Right ventricle myocardium (tissue), 1 donor: Measurements from ENCODE around the genes DIP2C and LARP4B.

DNA sequence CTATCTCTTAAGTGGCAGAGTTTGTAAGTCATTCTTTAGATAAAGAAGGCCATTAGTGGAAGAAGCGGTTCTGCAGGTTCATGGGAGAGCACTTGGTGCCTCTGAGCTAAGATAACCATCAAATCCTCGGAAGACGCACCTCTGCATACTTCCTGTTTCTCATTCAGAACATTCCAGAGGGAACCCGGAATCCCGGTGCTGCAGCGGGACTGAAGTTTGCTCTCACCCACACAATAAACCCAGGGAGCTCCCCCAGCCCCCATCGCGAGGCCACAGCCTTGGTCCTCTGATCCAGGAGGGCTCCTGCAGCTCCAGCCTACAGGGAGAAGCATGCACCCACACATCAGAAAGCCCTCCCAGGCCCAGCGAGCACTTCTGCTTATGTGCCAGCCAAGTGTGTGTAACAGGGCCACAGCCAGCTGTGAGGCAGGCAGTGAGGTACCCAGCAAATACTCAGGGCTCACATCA is 142.5 kb downstream of the DIP2C start:
- PRO-cap, 2 experiments, result no peak in any of the 2 experiments

- PRO-cap, 2 experiments, result no peak in any of the 2 experiments
Measured at GRCh38 chr10:584878-585697, 104.4 kb downstream of the DIP2C start.

DNA sequence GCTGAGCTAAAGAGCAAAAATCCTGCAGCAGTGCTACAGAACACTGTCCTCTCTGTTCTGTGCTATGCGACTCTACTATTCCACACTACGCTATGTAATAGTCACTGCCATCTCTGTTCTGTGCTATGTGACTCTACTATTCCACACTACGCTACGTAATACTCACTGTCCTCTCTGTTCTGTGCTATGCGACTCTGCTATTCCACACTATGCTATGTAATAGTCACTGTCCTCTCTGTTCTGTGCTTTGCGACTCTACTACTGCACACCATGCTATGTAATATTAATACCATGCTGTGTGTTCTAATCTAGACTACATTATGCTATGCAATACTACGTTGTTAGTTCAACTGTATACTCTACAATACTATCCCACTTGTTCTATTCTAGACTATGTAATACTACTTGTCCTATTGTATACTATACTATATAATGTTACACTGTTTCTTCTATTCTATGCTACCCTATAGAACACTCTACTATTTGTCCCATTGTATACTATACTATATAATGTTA is 34.1 kb downstream of the DIP2C start:
- PRO-cap, 2 experiments, result no peak in any of the 2 experiments

- PRO-cap, 2 experiments, result no peak in any of the 2 experiments
Measured at GRCh38 chr10:660920-661701, 28.4 kb downstream of the DIP2C start.

GRCh38 chr10:662626-663274 is 26.7 kb downstream of the DIP2C start:
- PRO-cap, 2 experiments, result no peak in any of the 2 experiments

DNA sequence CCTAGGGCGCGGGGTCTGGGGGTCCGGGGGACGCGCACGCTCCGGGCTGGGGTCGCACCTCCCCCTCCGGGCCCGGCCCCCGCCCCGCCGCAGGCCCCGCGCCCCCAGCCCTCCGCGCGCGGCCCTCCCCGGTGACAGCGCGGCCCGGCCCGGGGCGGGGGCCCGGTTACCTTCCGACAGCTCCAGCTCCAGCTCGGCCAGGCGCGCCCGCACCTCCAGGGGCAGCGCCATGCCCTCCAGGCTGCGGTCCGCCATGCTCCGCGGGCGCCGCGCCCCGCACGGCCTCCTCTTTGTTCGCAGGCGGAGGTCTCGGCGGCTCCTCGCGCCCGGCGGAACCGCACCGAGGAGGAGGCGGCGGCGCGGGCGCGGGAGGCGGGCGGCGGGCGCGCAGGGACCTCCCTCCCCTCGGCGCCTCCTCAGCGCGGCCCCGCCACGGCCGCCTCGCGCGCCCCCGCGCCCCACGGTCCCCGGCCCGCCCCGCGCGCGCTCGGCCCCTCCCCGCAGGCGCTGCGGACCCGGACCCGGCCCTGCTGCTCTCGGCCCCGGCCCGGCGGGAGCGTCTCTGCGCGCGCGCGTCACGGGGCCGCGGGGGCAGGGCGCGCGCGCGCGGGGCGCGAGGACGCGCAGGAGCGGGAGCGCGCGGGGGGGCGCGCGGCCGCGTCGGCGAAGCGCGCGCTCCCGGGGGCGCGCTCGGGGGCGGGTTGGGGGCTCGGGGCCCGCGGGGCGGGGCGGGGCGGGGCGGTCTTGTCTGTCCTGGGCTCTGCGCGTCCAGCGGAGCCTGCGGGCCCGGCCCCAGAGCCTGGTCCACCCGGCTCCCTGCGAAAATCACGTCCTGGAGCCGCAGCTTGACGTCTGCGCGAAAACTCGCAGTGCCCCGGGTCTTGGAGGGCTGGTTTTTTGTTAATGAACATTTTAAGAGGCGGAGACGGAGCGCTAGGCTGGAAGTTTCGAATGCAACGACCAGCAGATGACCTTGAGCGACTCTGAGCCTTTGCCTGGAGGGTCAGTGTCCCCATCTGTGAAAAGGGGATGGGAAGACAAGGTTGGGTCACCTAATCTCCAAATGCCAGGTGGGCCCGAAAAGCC is at the start of gene DIP2C:
TSS of gene DIP2C (minus strand) at position 345 of the 1,086 bp plus-strand sequence.
- PRO-cap, 2 experiments, result peak in 2 of 2 experiments; most common plus-strand start position 795 of the sequence (in 2); most common minus-strand start position 564 of the sequence (in 2)

DNA sequence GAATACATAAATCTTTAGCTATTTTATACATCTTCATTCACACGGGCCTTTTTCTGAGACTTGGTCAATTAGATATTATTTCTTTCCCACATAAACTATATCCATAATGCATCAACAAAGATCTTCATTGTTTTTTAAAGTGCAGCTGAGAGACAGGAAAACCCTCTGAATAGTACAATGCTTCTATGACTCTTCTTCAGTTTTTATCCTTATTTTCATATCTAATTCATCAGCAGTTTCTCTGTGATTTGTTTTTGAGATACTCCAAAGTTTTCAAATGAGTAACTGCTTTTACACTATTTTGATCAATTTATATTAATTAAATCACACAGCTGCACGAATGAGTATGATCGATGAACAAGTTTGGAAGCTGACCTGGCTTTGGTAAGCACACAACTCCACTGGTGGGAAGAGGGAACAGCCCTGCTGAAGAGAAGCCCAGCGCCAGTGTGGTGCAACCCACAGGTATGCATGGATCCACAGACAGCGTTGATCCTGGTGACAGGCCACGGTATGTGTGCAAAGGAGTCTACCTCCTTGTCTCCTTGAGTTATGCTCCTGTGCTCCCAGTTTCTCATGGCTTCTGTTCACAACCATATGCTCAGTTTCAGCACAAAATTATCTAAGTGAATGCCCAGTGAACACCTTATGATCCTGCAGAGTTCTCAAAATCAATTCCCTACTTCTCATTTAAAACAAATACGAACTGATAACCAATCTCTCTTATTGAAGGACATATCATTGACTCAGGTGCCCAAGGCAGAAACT is 25.3 kb downstream of the LARP4B start:
- PRO-cap, 2 experiments, result no peak in any of the 2 experiments

DNA sequence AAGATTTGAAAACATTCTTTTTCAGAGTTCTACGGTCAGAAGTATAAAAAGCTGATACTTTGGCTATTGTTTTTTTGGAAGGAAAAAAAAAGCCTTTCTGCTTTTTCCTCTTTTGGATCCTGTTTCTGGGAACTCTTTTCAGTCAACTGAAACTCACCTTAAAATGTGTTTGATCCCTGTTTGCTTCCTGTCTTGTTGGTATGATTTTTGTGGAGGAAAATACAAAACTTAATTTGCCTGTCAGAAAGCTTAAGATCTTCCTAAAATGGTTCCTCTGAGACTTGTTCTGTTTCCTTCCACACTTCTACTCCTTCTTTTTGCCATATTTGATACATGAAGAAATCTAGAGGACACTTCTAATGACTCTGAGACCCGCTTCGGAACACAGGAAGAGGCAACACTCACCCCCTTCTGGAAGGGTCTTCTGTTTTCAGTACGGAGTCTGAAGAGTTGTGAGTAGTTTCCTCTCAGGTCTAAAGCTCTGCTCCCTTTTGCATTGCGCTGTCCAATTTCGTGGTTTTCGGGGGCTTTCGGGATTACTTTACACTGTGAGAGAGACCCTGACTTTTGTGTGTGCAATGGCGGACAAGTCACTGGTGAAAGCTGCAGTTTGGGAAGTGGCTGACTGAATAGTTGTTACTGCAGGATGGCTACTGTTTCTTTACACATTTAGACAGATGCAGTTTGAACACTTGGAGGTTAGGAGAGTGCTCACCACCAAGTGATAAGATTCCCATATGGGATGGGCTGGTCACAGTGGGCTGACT is 20.0 kb downstream of the LARP4B start:
- PRO-cap, 2 experiments, result no peak in any of the 2 experiments

- PRO-cap, 2 experiments, result peak in 2 of 2 experiments; most common minus-strand start chr10:931796 (in 2)
Measured at GRCh38 chr10:931046-931913, at the start of gene LARP4B. Gene LARP4B, minus strand, starts transcription at chr10:931705.

- PRO-cap, 2 experiments, result no peak in any of the 2 experiments
Measured at GRCh38 chr10:1005383-1006265, 17.4 kb downstream of the GTPBP4 start.

DNA sequence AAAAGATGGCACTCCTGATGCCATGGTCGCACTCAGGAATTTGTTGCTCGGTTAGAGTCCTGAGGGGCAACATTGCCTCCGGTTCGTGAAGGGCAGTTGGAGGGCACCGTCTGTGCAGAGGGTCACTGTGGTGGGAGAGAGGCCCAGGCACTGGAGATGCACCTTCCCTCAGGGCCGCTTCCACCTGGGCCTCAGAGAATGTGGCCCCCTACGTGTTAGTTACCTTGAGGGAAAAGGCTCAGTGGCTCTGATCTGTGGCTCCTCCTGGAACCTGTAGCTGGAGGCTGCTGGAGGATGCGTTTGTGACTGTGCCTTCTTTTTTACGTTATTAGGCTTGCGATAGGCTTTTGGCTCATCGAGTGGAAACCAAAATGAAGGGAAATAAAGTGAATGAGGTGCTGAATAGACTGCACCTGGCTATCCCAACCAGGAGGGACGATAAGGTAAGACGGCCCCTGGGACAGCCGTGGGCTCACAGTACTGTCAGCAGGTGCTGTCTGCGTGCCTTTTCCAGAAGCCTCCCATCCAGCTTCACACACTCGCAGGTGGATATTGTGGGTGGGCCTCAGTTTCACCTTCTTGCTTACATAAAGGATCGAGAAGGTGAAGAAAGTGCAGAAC is 18.6 kb downstream of the GTPBP4 start:
- PRO-cap, 2 experiments, result no peak in any of the 2 experiments

GRCh38 chr10:1039696-1040609 is 9.0 kb downstream of the IDI1 start:
- PRO-cap, 2 experiments, result no peak in any of the 2 experiments

- PRO-cap, 2 experiments, result no peak in any of the 2 experiments
Measured at GRCh38 chr10:1050115-1050475, 1.2 kb upstream of the IDI1 start.

- PRO-cap, 2 experiments, result no peak in any of the 2 experiments
Measured at GRCh38 chr10:1071825-1072608, 15.8 kb downstream of the WDR37 start.

GRCh38 chr10:1116422-1117239 is 60.4 kb downstream of the WDR37 start:
- PRO-cap, 2 experiments, result no peak in any of the 2 experiments

DNA sequence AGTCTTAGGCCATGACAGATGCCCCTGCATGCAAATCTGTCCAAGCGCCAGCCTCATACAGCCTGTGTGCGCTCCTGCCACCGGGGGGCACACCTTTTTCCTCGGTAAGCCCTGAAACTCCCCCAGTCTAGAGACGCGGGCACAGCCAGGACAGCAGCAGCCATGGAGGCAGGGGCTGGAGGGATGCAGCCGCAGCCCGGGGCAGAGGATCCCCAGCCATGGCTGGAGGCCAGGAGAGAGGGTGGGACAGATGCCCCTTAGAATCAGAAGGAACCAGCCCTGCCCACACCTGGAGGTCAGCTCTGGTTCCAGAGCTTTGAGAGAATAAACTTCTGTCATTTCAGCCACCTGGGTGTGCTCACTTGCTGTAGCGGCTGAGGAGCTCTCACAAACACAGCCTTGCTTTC is 241.5 kb downstream of the WDR37 start:
- PRO-cap, 2 experiments, result no peak in any of the 2 experiments

DNA sequence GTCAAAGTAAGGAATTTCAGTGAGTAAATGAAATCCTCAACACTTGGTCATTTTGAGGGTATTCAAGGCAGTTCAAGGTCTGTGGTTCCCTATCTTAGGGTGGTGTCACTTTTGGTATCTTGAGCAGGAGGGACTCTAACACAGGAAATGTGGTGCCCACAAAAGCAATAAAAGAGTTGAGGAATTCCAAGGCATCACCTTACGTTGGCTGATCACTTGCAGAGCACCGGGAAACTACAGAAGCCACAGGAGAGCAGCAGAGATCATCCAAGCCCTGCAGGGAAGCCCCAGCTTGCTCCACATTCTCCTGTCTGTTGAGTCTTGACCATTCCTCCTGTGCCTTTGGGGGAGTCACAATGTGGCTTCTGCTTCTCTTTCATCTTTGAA is 565.8 kb upstream of the ADARB2 start:
- PRO-cap, 2 experiments, result no peak in any of the 2 experiments

GRCh38 chr10:2625767-2626141 is 441.6 kb upstream of the PFKP start:
- PRO-cap, 2 experiments, result no peak in any of the 2 experiments

DNA sequence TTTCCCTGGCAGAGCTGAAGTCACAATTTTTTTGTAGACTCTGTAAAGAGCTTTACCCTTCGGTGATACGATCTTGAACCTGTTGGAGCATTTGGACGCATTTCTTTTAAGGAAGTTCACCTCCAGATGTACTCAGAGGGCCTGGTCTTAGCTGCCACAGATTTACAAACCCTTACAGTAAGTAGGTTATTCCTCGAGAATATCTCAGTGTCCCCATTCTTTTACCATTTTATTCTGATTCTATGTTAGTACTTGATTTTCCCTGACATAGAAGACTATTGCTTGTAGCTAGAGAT is 2.7 kb downstream of the PFKP start:
- PRO-cap, 2 experiments, result no peak in any of the 2 experiments

DNA sequence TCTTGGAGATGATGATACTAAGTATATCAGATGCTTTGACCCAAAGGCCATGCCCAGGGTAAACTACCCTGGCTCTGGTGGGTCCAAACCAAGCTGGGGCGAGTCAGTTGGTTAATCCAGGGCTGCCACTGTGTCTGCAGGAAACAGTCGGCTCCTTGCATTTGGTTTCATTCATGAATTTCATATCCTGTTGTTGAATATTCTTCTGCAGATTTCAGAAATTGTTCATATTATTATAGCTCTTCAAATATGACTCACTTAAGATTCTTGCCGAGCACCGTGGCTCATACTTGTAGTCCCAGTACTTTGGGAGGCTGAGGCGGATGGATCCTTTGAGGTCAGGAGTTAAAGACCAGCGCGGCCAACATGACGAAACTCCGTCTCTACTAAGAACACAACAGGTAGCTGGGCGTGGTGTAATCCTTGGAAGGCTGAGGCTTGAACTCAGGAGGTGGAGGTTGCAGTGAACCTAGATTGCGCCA is 24.0 kb downstream of the PFKP start:
- PRO-cap, 2 experiments, result no peak in any of the 2 experiments